ENCODE data around the gene FYB1.

GRCh38 chr5:36723831-36724354 lies 117.5 kb downstream of the SLC1A3 start:
- PRO-cap, 4 experiments = no peak in any of the 4 experiments
- RAMPAGE, long total RNA, 2 experiments = no peak in any of the 2 experiments
- RRBS = no CpG with 5 or more reads among the region's 3 CpGs

DNA sequence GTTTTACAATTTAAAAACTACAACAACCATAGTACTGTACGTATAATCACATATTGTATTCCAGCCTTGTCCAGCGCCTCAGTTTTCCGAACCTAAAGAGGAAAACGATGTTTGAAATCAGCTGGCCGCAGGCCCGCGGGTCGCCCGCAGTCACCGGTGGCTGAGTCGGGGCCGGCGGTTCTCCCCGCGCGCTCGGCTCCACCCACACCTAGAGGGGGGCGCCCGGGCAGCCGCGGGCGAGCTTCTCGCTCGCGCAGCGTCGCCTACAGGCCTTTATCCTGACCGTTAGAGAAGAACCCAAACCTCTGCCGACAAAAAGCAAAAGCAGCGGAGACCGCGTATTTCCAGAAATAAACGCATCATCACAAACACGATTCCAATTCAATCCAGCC lies 821 bp upstream of the NIPBL start:
- PRO-cap, 4 experiments = peak in 4 of 4 experiments; most common plus-strand start position 276 of the sequence (in 4); most common minus-strand start position 167 of the sequence (in 3)
- RAMPAGE, long total RNA, 2 experiments = no peak in any of the 2 experiments
- RRBS = 3% methylated on average over 8 of the region's 34 CpGs

DNA sequence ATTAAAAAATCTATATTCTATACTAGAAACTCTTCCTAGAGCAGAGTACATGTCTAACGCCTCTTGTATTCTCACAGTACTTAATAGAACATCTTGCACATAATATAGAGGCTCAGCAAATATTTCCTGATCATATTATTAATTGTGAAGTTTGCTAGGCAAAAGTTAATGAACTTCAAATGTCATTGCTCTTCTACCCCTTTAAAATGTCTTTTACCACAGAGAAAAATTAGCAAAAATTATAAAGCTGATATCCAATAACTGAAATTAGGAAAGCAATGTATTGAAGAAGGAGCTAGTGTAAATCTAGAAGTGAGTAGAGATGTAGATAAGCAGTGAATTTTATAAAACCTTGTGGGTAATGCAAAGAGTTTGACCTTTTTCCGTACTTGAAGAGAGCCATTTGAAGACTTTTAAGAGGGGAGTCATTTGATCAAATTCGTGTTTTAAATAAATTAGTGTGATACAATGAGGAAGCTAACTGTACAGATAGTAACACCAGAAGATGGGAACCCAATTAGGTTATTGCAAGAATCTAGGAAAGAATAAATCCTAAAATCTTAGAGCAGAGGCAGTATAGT lies 35.1 kb downstream of the NIPBL start:
- PRO-cap, 4 experiments = no peak in any of the 4 experiments
- RAMPAGE, long total RNA, 2 experiments = no peak in any of the 2 experiments
- RRBS = no CpG with 5 or more reads among the region's 3 CpGs

GRCh38 chr5:36965981-36966873 lies 89.7 kb downstream of the NIPBL start:
- PRO-cap, 4 experiments = no peak in any of the 4 experiments
- RAMPAGE, long total RNA, 2 experiments = no peak in any of the 2 experiments
- RRBS = no CpG with 5 or more reads among the region's 1 CpG

DNA sequence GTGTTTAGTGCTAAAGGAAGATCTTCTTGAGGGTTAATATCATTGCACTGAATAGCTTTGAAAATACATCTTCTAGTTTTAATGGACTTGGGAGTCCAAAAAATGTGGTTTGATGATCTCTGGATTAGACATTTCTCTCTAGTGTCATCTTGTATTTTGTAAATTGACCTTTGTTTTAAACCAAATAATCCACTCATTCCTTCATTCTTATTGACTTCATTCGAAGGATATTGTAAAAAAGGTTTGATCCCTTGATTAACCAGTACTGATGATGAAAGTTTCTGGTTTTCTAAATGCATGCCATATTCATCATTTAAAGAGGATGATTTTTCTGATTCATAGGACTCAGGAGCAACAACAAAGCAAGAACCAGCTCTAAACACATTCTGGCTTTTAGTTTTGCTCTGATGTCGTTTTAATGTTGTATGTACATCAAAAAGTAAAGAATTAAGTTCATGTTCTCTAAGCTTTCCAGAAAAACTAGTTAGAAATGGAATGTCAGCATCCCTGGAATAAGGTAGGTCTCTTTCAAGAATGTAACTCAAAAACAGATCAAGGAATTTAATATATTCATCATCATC lies 66.1 kb downstream of the CPLANE1 start:
- PRO-cap, 4 experiments = no peak in any of the 4 experiments
- RAMPAGE, long total RNA, 2 experiments = no peak in any of the 2 experiments
- RRBS = no CpG with 5 or more reads among the region's 2 CpGs

GRCh38 chr5:37665633-37666425 lies 174.0 kb downstream of the GDNF start:
- PRO-cap, 4 experiments = no peak in any of the 4 experiments
- RAMPAGE, long total RNA, 2 experiments = no peak in any of the 2 experiments
- RRBS = 45% methylated on average over 6 of the region's 15 CpGs

- PRO-cap, 4 experiments = no peak in any of the 4 experiments
- RAMPAGE, long total RNA, 2 experiments = no peak in any of the 2 experiments
- RRBS = no CpG with 5 or more reads among the region's 2 CpGs
Observed at GRCh38 chr5:38816165-38816711, 29.6 kb upstream of the OSMR start.

DNA sequence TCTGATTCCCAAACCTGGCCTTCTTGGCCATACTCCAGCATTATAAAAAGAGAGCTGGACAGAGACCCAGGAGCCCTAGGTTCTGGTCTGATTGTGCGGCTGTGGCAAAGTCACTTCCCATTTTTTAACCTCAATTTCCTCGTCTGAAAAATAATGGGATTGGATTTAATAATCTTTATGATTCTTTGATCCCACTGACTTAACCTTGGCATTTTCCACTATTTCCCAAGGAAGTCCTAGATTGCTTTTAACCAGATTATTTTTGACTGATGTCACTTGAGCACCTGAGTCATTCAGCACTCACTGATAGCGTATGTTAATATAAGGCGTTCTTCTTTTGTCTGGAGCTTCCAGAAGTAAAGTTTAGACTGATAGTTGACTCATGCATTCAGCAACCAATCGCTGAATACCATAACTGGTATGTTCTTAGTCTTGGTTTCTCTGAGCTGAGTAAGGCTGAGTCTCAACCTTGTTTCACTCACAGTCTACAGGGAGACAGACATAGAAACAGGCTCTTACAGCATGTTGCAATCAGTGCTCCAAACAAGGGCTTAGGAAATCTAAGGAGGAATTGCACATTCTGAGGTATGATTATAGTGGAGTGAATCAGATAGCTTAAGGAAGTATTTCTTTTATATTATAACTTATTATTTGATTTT lies 26.3 kb downstream of the OSMR start:
- PRO-cap, 4 experiments = peak in 3 of 4 experiments; most common plus-strand start position 481 of the sequence (in 3); most common minus-strand start position 343 of the sequence (in 1)
- RAMPAGE, long total RNA, 2 experiments = no peak in any of the 2 experiments
- RRBS = no CpG with 5 or more reads among the region's 5 CpGs

DNA sequence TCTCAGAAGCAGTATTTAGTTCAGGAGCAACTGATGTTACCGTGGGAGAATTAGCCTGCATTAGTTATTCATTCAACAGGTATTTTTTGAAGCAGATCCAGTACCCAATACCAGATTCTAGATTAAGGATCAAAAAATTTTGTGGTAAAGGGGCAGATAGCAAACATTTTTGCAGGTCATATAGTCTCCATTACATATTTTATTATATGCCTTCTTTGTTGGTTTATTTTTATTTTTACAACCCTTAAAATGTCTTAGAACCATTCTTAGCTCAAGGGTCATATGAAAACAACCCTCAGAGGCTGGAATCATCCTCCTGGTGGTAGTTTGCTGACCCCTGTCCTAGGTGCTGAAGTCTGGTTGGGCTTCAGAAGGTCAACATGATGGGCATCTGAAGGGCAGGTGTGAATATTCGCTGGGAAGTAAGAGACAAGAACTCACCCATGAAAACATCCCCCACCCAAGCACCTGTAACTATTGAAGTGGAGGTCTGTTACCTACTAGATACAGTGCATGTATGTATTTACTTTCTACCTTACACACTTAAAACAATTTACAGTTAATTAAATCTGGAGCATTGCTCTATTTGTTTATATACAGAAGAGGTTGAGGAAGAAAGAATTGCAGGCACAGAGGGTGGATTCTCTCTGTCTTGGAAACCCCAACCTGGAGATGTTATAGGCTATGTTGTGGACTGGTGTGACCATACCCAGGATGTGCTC lies 75.4 kb downstream of the OSMR start:
- PRO-cap, 4 experiments = no peak in any of the 4 experiments
- RAMPAGE, long total RNA, 2 experiments = start-site peak on the plus strand in 1 of 2 experiments, centred at position 240 of the sequence, 8 reads per replicate
- RRBS = no CpG with 5 or more reads among the region's 2 CpGs

- PRO-cap, 4 experiments = no peak in any of the 4 experiments
- RAMPAGE, long total RNA, 2 experiments = no peak in any of the 2 experiments
- RRBS = no CpG with 5 or more reads among the region's 6 CpGs
Observed at GRCh38 chr5:39063010-39064088, 10.8 kb downstream of the RICTOR start.

DNA sequence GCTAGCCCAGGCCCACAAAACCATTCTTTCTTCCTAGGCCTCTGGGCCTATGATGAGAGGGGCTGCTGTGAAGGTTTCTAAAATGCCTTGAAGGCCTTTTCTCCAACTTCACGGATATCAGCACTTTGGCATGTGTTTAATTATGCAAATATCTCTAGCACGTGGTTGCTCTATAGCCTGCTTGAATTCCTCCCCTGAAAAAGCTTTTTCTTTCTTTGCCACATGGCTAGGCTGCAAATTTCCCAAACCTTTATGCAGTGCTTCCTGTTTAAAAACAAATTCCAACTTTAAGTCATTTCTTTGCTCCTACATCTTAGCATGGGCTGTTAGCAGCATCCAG lies 7.9 kb downstream of the RICTOR start:
- PRO-cap, 4 experiments = no peak in any of the 4 experiments
- RAMPAGE, long total RNA, 2 experiments = no peak in any of the 2 experiments
- RRBS = no CpG with 5 or more reads among the region's 2 CpGs

GRCh38 chr5:39133308-39133693 lies 59.1 kb upstream of the RICTOR start:
- PRO-cap, 4 experiments = no peak in any of the 4 experiments
- RAMPAGE, long total RNA, 2 experiments = no peak in any of the 2 experiments
- RRBS = no CpG with 5 or more reads among the region's 1 CpG

GRCh38 chr5:39190636-39191104 lies 28.7 kb downstream of the FYB1 start:
- PRO-cap, 4 experiments = no peak in any of the 4 experiments
- RAMPAGE, long total RNA, 2 experiments = no peak in any of the 2 experiments
- RRBS = no CpG with 5 or more reads among the region's 3 CpGs

DNA sequence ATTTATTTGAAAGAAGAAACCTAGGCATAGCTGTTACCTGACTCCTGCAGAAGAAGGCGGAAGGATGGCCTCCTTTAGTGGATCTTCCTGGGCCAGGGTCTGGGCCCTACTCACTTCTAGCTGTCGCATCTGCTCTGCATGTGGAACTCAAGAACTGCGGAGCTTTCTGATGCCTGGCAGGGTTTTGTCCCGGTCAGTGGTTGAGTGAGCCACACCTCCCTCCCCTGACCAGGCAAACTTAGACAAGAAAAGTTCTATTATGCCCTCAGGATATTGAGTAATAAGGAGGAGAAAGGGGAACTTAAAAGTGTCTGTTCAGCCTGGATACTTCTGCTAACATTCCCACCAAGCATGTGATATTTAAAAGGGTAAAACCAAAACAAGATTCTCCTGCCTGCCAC lies at the start of gene FYB1:
TSS of gene FYB1 (minus strand) at position 158 of the 401 bp plus-strand sequence.
- PRO-cap, 4 experiments = peak in 2 of 4 experiments; most common minus-strand start position 158 of the sequence (in 2)
- RAMPAGE, long total RNA, 2 experiments = no peak in any of the 2 experiments
- RRBS = no CpG with 5 or more reads among the region's 4 CpGs

DNA sequence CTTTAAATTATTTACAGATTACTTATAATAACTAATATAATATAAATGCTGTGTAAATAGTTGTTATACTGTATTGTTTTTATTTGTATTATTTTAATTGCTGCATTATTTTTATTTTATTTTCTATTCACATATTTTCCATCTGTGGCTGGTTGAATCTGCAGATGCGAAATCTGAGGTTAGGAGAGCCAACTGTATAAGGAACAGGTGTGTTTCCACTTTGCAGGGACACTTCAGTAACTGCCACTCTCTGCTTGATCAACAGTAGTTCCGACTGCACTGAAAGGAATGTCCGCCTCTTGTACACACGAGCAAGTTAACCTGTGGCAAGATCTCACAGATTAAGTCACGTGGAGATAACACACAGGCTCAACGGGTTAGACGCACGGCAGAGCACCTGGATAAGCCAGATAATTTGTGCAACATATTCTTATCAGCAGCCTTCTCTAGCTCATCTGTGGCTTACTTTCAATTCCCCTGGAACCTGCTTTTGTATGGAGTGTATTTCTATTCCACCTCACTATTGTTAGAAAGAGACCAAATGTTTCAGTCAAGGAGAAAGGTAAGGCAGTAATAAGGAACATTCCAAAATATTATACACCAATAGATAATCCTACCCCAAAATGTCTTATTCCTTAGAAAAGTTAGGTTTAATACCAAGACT lies 6.3 kb upstream of the C9 start:
- PRO-cap, 4 experiments = no peak in any of the 4 experiments
- RAMPAGE, long total RNA, 2 experiments = no peak in any of the 2 experiments
- RRBS = no CpG with 5 or more reads among the region's 8 CpGs

DNA sequence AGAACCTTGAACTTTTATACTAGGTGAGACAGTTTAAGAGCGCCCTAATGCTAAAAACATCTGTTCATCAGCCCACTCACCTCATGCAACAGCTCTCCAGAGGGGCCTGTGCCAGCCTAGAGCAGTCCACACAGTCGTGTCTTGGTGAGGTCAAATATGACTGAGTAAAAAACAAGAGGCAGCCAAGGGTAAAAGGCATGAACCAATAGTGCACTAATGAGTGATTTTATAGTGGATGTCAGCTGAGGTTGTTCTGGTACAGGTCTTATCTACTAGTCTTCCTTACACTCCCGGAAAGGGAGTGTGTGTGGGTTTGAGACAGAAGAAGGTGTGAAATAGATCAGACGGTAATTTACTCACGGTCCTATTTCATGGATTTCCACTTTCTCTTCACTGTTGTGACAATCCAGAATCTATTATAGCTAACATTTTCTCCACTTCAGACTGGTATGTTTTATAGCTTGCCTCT lies 6.9 kb upstream of the C9 start:
- PRO-cap, 4 experiments = no peak in any of the 4 experiments
- RAMPAGE, long total RNA, 2 experiments = no peak in any of the 2 experiments
- RRBS = no CpG with 5 or more reads among the region's 5 CpGs

DNA sequence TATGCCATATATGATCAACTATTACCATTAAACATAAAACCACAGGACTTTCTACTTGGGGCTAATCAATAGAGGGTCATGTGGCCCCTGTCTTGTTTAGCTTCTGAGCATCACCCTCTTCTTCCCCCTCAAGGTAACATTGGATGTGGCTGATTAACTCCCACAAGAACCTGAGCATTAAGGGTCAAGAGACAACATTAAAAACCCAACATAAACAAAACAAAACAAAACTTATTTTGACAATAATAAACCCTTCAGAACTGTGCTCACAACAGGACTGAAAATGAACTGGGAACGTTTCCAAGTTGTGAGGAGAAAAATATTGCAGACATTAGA lies 7.6 kb upstream of the C9 start:
- PRO-cap, 4 experiments = no peak in any of the 4 experiments
- RAMPAGE, long total RNA, 2 experiments = no peak in any of the 2 experiments
- RRBS = no CpG with 5 or more reads among the region's 1 CpG

- PRO-cap, 4 experiments = no peak in any of the 4 experiments
- RAMPAGE, long total RNA, 2 experiments = no peak in any of the 2 experiments
- RRBS = no CpG with 5 or more reads among the region's 4 CpGs
Observed at GRCh38 chr5:39394762-39395344, 29.9 kb downstream of the DAB2 start.

- PRO-cap, 4 experiments = no peak in any of the 4 experiments
- RAMPAGE, long total RNA, 2 experiments = no peak in any of the 2 experiments
- RRBS = no CpG with 5 or more reads among the region's 2 CpGs
Observed at GRCh38 chr5:39422271-39422643, 2.5 kb downstream of the DAB2 start.

- PRO-cap, 4 experiments = no peak in any of the 4 experiments
- RAMPAGE, long total RNA, 2 experiments = no peak in any of the 2 experiments
- RRBS = no CpG with 5 or more reads among the region's 1 CpG
Observed at GRCh38 chr5:39437434-39438095, 12.8 kb upstream of the DAB2 start.

Measured in uterus (tissue), 7 donors.